ENCODE measurements around a stretch of chr6.

- RRBS: no CpG with 5 or more reads among the region's 2 CpGs
Observed at GRCh38 chr6:35042015-35042454, 99.1 kb downstream of the TCP11 start.

DNA sequence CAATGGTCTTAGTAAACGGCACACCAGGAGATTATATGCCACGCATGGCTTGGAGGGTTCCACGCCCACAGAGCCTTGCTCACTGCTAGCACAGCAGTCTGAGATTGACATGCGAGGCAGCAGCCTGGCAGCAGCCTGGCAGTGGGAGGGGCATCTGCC lies 10.2 kb upstream of the PPARD start:
- RRBS: no CpG with 5 or more reads among the region's 4 CpGs

DNA sequence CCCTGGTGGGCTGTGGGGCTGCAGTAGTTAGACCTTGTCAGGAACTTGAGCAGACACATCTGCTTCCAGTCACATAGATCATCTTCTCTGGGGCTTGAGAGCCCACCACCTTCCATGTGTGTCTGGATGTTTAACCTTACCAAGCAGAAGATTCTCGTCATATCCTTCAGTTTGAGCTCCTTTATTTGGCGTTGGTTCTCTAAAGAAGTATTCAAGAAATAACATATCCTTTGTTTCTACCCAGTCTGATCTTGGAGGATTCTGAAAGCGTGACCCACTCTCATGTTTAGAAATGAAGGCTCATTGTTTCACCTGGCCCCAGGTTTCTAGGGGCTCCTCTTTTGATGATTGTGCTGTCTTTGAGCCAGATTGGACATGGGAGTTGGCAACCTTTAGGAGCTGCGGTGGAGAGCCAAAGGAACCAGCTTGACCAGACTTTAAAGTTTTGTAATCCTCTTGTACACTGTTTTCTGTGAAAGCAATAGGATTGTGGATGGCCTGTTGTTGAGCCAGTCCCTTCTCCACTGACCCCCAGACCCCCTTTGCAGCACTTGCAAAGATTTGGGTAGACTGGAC lies 2.1 kb downstream of the PPARD start:
- RRBS: no CpG with 5 or more reads among the region's 4 CpGs

DNA sequence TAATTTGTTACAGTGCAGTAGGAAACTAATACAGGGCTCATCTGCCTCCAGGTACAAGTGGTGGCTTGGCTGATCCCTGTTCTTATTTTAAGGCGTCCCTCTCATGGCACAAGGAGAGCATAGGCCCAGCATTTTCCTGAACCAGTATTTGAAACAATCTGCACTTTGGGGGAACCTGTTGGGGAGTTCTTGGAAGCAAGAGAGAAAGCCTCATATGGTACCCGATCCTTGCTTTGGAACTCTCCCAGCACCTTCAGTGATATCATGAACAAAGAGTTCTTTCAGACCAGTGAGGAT lies 16.0 kb downstream of the PPARD start:
- RRBS: no CpG with 5 or more reads among the region's 2 CpGs

DNA sequence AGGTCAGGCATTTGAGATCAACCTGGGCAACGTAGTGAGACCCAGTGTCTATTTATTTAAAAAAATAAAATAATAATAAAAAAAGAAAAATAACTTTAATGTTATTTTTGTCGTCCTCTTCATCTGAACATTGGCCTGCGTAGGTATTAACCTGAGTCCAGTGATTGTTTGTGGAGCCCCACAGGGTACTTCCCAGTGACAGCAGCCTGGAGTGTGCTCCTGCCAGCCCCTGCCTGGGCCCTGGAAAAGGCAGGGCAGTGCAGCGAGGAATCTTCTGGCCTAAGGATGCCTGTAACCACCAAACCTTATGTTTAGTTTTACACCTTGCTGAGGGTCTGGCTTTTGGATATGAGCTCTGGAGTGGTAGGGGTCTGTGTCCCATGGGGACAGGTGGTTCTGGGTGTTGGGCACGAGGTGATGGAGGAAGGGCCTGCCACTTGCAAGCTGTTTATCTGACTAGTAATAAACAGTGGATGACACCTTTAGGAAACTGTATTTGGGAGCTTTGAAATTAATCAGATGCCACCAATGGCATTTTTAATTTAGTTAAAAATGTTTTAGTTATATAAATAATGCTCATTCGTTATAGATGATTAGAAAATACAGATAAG lies 19.2 kb downstream of the PPARD start:
- RRBS: no CpG with 5 or more reads among the region's 6 CpGs

GRCh38 chr6:35402534-35402986 lies 49.6 kb upstream of the FANCE start:
- RRBS: no CpG with 5 or more reads among the region's 6 CpGs

GRCh38 chr6:35468528-35469392 lies 559 bp downstream of the RPL10A start:
- RRBS: 1% methylated on average over 18 of the region's 72 CpGs

DNA sequence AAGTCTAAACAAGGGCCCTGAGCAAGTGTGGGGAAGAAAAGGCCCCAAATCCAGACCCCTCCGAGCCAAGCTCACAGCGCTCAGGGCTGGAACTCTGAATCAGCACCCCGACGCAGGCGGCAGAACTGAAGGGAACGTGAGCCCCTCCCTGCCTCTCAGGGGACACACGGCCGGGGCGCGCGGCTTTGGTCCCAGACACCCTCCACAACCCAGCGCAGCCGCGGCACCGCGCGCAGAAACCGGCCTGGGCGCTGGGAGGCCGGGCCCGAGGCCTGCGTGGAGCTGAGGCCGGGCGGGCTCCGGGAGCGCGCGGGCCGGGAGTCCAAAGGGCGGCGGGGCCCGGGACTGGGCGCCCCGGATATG lies 726 bp downstream of the TEAD3 start:
- RRBS: 1% methylated on average over 12 of the region's 34 CpGs

GRCh38 chr6:35642362-35643245 lies 46.1 kb downstream of the FKBP5 start:
- RRBS: no CpG with 5 or more reads among the region's 1 CpG

DNA sequence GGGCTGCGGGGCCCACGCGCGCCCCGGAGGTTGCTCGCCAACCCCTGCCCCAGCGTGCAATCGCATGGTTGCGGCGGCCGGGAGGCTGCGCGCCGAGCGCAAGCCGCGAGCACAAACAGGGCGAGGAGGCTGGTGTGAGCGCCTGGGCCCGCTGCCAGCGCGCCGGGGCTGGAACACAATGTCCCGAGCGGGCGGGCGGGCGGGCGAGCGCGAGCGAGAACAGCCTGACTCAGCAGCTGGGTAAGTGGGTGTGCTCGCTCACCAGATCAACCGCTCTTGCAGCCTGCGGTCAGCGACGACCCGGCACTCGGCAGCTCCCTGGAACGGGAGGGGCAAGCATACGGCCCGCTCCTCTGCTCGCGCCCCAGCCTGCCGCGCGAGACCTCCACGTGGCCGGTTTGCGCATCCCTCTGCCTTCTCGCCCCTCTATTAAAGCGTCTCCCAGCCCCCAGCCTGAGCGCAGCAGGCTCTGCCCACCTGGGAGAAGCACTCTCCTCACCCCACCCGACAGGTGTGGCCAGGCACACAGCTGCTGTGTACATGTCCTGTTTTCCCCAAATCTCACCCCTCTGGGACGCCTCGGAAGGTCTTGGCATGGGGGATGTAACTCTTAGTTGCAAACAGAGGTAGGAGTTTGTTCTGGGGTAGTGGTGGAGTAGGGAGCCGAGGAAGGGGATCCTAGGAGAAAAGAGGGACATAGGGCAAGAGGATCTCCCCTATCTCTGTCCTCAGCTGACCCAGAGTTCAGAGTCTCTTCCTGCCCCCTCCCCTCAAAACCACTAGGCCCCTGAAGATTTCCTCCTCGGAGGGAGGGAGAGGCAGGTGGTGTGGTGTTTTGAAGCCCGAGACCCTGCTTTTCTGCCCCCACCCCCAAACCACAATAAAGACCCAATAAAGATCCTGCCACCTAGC lies 8.6 kb upstream of the ARMC12 start:
- RRBS: under 1% methylated on average over 31 of the region's 59 CpGs

GRCh38 chr6:35919506-35920498 lies 1.1 kb downstream of the SRPK1 start:
- RRBS: 3% methylated on average over 9 of the region's 30 CpGs

DNA sequence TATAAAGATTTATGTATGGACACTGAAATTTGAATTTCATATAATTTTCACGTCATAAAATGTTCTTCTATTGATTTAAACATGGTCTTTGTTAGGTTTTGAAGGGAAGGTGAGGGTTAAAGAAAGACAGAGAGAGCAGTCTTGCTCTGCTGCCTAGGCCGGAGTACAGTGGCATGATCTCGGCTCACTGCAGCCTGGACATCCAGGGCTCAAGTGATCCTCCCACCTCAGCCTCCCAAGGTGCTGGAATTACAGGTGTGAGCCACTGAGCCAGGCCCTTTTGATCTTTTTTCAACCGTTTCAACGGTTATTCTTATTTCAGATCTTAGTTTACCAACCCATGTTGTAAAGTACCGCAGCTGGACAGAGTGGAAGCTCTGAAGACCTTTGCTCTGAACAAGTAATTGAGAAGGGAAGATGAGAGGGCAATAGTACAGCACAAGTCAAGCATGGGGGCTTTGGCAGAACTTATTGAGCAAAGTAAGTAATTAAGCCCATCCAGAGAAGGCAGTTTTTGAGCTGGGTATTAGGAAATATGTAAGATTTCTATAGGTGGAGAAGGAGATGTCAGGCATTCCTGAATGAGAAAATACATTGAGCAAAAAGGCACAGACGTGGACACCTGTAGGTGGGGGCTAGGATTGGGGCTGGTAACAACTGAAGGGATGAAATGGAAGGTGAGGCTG lies 1.3 kb upstream of the SRPK1 start:
- RRBS: no CpG with 5 or more reads among the region's 7 CpGs

DNA sequence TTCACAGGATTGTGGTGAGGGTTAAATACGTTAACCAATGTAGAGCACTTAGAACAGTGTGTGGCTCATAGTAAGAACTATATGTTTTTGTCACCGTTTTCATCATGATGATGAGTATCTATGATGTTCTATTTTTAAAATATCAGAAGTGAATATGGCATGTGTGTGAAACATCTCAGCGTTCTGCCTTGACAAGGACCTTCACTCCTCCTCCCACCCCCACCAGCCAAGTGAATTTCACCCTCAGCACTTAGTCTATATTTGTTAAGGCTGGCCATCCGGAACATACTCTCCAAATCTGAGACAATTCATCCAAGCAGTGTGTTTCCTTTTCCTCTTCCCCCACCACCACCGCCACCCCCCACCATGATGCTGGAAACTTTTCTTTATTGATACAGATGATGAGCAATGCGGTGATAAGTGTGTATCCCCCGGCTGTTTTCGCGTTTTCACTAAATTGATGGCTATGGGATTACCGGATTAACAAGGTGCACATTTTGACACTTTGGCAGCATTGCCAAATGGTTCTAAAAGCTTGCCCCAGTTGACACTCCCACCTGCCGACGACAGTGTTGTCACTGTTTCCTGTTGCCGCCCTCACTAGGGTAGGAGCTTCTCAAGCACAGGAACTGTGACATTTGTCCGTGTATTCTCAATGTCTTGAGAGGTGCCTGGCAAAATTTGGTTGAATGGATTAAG lies 10.0 kb upstream of the MAPK13 start:
- RRBS: no CpG with 5 or more reads among the region's 14 CpGs

DNA sequence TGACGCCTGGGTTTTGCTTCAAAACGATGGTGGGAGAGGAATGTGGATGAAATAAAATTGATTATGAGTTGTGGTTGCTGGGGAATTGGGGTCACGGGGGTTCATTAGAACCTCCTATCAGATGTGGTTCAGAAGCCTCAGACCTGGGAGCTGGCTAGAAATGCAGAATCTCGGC lies 605 bp upstream of the MAPK13 start:
- RRBS: no CpG with 5 or more reads among the region's 4 CpGs

DNA sequence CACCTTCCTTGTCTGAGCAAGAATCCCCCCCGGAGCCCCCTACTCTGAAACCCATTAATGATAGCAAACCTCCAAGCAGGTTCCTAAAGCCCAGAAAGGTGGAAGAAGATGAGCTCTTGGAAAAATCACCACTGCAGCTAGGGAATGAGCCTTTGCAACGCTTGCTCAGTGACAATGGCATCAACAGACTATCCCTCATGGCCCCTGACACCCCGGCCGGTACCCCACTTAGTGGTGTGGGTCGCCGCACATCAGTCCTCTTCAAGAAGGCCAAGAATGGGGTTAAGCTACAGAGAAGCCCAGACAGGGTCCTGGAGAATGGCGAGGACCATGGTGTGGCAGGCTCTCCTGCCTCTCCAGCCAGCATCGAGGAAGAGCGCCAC lies 17.4 kb downstream of the BRPF3 start:
- RRBS: no CpG with 5 or more reads among the region's 9 CpGs

DNA sequence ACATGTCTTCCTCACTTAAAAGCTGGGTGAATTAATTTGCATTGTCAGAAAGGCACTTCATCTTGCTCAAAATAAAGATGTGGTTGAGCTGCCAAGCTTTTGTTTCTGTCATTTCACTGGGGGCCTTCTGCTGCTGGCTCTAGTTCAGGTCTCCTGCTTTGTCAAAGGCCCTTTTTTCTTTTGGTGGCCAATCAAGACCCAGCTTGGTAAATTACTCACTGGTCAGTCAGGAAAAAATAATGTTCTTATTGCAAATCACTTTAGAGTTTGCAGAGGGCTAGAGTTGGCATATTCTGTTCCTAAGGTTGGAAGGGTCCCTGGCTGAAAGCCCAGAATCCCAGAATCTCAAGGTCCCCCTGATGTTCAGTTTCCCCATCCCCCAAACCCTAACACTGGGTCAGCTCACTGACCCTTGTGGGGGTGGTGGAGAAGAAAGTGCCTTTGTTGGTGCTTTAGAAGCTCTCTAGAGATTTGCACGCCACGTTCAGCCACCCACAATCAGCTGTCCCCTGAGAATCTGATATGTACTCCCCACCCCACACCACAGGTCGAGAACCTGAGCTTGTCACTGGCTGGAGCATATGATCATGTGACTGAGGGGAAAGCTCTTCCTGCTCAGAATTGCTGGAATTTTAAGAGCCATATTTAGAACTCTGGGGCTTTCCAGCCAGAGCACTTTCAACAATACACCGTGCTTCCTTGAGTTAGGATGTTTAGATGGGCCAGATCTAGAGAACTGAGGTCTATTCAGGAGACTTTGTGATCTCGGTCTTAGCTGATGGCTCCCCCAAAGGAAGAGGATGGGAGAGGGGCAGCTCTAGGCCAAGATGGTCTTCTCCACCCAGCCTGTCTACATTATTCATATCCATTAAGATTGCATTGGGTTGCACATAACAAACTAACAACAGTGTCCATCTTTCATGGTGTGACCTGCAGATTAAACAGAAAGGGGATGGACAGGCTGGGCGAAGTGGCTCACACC lies 21.8 kb upstream of the BNIP5 start:
- RRBS: no CpG with 5 or more reads among the region's 6 CpGs

DNA sequence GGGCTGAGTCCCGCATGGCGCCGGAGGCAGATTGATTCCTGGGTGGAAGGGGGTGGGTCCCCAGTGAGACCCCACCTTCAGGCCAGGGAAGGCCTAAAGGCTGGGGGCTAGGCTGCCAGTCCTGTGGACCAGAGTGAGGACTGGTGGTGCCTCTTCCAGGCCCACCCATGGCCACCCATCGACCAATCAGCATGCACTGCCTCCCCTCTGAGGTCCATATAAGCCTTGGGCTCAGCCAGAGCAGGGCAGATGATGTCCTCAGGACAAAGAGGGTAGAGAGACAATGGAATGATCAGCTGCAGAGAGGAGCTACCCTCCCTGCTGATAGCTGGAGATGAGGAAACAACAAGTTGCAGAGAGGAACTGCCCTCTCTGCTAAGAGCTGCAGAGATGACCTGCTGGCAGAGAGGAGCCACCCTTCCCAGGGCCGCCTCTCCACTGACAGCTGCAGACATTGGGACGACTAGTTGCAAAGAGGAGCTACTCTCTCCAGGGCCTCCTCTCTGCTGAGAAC lies 9.1 kb upstream of the ETV7 start:
- RRBS: no CpG with 5 or more reads among the region's 6 CpGs

DNA sequence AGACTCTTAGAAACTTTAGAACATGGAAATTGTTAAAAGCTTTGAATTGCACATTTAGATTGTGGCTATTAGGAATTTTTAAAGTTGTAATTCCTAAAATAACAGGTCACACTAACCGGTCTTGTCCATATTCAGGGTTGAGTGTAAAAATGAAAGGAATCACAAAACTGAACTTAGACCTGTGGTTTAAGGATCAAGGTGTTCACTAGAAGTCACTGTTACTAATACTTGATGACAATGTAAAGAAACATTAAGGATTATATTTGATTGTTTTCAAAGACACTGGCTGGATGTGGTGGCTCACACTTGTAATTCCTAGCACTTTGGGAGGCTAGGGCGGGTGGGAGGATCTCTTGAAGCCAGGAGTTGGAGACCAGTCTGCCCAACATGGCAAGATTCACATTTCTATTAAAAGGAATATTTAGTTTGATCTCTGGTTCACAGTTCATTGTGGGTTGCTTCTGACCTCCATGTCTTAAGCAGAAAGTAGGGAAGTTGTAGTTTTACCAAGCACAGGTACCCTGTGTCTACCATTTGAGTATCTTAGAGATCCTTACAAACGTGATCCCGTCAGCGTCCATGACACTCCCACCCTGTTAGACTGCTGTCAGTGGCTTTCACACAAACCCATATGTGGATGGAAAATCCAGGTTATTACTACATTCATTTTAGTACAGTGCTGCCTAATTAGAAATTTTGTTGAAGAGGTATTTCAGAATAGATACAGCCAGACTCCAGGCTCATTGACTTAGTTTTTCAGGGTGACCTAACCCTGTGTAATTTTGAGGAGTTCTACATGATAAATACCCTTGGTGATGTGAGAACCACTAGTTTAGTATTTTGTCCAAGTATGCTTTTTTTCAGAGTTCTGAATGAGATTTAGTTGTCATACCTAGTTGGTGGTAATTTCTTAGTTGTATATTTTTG lies 10.1 kb downstream of the SRSF3 start:
- RRBS: no CpG with 5 or more reads among the region's 5 CpGs

- RRBS: no CpG with 5 or more reads among the region's 6 CpGs
Observed at GRCh38 chr6:36605162-36605665, 11.1 kb downstream of the SRSF3 start.